SK-N-DZ (cell line): Measurements from ENCODE around the genes CTTNBP2NL, SLC16A1 and LRIG2.

RAMPAGE:
- cytosol, long total RNA: no peak
- nucleus, long total RNA: no peak
Measured at GRCh38 chr1:111735877-111736356, 3.3 kb downstream of the INKA2 start.

DNA sequence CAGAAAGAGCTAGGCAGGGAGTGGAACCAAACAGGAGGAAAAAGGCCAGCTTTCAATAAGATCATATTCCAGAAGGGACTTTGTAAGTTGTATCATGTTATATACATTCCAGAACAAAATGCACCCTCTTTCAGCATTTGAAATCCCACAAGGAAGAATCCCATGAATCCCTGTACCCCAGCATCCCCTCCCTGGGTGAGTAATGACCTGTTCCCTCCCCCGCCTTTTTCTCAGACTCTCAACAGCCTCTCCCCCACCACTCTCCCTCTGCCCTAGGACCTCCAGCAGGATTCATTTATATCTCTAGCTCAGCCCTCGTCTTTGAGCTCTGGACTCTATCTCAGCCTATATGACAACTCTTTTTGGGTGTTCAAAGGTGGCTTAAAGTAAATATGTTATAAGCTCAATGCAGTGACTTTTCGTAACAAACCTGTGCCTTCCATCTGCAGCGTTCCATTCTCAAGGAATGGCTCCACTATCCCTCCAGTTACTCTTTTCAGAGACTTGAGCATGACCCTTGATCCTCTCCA lies 80.2 kb upstream of the KCND3 start:
RAMPAGE:
- cytosol, long total RNA: no peak
- nucleus, long total RNA: no peak

DNA sequence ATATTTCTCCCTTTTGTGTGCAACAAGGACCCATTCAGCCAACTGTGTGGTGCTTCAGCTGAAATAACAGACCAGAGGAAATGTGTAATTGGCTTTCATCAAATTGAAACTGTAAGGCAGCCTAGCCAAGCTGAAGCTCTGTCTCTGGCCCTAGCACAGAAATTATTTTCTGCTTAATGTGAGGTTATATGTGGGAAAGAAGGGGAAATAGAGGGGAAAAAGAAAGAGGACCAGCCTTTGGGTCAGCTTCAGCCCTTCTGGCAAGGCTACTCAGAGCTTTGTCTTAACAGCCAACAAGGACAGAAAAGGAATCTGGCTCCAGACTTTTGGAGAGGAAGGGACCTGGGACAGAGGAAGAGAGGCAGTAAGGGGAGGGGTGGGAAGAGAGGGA lies 7.4 kb upstream of the CTTNBP2NL start:
RAMPAGE:
- cytosol, long total RNA: no peak
- nucleus, long total RNA: no peak

RAMPAGE:
- cytosol, long total RNA: no peak
- nucleus, long total RNA: start-site peak on the plus strand at chr1:112396214-112396257, 283 and 138 reads in 2 replicates
Measured at GRCh38 chr1:112395757-112396757, at the start of gene CTTNBP2NL. Gene CTTNBP2NL, plus strand, starts transcription at chr1:112396214.

RAMPAGE:
- cytosol, long total RNA: no peak
- nucleus, long total RNA: no peak
Measured at GRCh38 chr1:112507839-112508459, 816 bp upstream of the WNT2B start.

RAMPAGE:
- cytosol, long total RNA: no peak
- nucleus, long total RNA: no peak
Measured at GRCh38 chr1:112620240-112620596, 586 bp downstream of the CAPZA1 start.

GRCh38 chr1:112650756-112651569 lies 23.5 kb upstream of the MOV10 start:
RAMPAGE:
- cytosol, long total RNA: no peak
- nucleus, long total RNA: no peak

DNA sequence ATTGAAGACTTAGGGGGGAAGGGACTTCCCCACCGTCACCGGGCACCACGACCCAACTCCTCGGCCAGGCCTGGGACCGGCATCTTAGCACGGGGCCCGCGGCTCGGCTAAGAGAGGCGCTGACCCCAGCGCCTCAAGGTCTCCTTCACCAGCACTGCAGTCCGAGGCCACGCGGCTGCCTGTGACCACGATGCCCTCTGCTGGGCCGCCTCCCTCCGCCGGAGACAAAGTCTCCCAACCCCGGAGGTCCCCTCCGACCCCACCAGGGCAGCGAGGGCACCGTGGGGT lies 340 bp downstream of the SLC16A1 start:
RAMPAGE:
- cytosol, long total RNA: no peak
- nucleus, long total RNA: no peak

RAMPAGE:
- cytosol, long total RNA: start-site peak on the minus strand at chr1:112956171-112956203, 588 and 409 reads in 2 replicates
- nucleus, long total RNA: start-site peak on the minus strand at chr1:112956195-112956203, 225 and 44 reads in 2 replicates; start-site peak on the plus strand at chr1:112956417-112956462, 168 and 33 reads in 2 replicates
Measured at GRCh38 chr1:112956000-112956847, at the start of gene SLC16A1. Gene SLC16A1, minus strand, starts transcription at chr1:112956196.

GRCh38 chr1:112957386-112958058 lies 1.5 kb upstream of the SLC16A1 start:
RAMPAGE:
- cytosol, long total RNA: no peak
- nucleus, long total RNA: no peak

DNA sequence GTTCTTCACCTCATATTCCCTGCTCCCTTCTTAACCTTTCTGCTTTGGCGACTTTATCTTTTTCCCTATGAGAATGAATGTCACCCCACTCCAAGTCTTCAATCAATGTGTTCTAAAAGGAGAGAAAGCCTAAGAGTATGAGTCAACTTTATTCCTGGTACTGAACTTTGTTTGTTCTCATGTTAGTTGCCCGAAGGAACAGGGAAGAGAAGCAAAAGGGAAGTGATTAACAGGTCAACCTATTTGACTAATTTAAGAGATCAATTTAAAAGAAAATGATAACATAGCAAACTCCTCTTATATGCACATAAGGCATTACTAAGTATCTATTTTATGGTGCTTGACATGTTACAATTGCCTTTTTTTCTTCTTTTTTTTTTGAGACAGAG lies 40.0 kb upstream of the SLC16A1 start:
RAMPAGE:
- cytosol, long total RNA: no peak
- nucleus, long total RNA: no peak

DNA sequence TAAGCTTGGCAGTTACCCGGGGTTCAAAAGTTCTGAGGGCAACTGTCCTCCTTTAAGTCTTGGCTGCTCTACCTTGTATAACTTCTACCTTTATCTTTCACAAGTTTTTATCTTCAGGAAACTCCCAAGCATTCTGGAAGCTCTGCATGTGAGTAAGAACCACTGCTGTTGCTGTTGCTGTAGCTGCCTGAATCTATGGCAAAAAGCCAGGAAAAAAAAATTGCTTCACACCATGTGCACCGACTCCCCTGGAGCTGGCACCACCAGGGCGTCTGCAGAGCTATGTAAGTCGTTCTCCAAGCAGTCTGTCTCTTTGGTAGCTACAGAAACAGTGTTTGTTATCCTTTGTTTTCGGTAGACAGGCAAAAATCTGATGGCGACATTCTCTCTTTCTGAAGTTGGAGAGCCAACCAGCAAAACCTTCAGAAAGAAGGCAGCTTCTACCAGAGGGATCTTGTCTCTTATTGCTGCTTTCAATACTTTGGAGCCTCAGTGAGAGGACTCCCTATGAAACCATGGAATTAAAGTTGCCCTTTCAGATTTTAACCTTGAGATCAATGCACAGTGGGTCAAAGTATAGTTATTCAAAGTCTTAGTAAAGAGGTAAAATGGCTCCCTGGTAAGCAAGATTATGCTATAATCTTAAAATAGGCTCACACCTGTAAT lies 43.0 kb upstream of the SLC16A1 start:
RAMPAGE:
- cytosol, long total RNA: no peak
- nucleus, long total RNA: no peak

DNA sequence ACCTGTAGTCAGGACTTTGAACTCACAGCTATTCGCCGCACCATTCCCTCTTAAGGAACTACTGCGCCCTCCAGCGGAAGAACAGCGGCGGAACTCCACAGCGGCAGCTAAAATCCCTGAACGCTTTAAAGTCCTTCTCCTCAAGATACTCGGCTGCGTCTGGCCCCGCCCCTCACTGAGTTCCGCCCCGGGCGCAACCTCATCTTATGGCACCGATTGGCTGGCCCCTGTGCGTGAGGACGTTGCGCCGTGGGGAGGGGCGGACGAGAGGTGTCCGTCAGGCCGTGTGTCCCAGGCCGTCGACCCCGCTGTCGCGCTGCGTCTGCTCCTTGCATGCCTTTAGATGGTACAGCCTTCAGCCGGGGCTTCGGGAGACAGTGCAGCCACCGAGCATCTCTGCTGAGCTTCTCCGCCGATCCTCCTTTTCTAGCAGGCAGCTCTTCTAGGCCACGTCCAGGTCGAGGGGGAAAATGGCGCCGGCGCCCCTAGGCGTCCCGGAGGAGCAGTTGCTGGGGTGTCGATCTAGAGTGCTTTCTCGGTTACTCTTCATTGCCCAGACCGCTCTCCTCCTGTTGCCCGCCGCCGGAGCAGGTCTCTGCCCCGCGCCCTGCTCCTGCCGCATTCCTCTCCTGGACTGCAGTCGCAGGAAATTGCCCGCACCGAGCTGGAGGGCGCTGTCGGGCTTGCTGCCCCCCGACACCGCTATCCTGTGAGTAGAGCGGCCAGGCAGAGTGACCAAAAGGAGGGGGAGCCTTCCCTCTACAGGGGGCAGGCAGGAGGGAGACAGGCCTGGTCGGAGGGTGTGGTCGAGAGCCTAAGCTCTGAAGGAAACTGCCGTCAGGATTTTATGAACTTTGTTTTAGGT lies at the start of gene LRIG2:
LRIG2 (plus strand) TSS at position 262 of the 865 bp plus-strand sequence.
RAMPAGE:
- cytosol, long total RNA: no peak
- nucleus, long total RNA: start-site peak on the plus strand centred at position 247 of the sequence, 48 bp wide, 102 and 75 reads in 2 replicates

GRCh38 chr1:113197609-113198302 lies 124.8 kb downstream of the LRIG2 start:
RAMPAGE:
- cytosol, long total RNA: no peak
- nucleus, long total RNA: no peak

GRCh38 chr1:113253098-113253686 lies 137.1 kb upstream of the MAGI3 start:
RAMPAGE:
- cytosol, long total RNA: no peak
- nucleus, long total RNA: no peak

DNA sequence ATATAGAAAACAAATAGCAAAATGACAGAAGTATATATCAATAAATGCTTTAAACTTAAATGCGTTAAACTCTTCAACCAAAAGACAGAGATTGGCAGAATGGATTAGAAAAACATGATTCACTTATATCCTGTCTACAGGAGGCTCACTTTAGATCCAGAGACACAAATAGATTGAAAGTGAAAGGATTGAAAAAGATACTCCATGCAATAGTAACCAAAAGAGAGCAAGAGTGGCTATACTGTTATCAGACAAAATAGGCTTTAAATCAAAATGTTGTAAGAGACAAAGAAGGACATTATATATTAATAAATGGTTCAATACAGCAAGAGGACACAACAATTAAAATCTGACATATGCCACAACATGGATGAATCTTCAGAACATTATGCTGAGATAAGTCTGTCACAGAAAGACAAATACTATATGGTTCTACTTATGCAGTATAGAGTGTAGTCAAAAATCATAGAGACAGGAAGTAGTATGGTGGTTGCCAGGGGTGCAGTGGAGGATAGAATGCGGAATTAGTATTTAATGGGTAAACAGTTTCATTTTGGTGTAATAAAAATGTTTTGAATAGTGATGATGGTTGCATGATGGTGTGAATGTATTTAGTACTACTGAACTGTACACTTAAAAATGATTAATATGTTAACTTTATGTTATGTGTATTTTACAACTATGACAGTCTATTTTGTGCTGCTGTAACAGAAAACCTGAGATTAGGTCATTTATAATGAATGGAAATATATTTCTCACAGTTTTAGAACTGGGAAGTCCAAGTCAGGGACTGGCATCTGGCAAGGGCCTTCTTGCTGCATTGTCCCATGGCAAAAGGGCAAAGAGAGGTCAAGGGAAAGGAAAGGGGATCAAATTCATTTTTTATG lies 56.4 kb downstream of the MAGI3 start:
RAMPAGE:
- cytosol, long total RNA: no peak
- nucleus, long total RNA: no peak

DNA sequence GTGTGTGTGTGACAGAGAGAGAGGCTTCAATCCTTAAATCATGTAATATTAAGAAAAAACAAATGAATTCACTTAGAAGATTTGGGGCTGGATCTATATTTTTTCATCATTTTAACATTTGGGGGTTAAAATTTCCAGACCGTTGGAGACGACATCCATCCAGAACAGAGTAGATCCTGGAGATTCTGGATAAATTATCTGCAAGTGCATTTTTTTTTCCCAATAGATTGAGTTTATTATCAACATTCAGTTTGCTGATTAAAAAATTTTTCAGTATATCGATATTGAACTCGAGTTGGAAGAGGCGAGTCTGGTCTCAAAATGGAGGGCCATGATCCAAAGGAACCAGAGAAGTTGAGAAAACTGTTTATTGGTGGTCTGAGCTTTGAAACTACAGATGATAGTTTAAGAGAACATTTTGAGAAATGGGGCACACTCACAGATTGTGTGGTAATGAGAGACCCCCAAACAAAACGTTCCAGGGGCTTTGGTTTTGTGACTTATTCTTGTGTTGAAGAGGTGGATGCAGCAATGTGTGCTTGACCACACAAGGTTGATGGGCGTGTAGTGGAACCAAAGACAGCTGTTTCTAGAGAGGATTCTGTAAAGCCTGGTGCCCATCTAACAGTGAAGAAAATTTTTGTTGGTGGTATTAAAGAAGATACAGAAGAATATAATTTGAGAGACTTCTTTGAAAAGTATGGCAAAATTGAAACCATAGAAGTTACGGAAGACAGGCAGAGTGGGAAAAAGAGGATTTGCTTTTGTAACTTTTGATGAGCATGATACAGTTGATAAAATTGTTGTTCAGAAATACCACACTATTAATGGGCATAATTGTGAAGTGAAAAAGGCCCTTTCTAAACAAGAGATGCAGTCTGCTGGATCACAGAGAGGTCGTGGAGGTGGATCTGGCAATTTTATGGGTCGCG lies 59.3 kb downstream of the MAGI3 start:
RAMPAGE:
- cytosol, long total RNA: no peak
- nucleus, long total RNA: no peak

DNA sequence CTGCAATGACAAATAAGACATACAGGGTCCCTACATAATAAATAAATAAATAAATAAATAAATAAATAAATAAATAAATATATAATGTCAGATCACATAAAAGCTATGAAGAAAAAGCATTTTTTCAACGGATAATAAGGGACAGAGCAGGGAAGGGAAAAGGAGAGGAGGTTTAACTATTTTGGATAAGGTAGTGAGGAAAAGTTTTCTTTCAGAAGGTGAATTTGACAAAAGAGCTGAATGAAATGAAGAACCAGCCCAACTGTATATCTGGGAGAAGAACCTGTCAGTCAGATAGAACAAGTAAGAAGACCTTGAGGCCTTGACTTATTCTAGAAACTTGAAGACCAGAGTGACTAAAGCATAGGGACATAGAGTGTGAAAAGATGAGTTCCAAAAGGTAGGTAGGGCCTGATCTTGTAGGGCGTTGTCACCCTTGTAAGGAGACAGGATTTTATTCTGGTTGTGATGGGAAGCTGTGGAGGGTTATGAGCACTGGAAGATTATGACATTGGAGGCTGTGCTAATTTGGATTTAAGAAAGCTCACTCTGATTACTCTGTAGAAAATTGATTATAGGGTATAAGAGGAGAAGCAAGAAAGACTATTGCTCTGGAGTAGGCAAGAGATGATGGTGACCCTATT lies 115.3 kb downstream of the MAGI3 start:
RAMPAGE:
- cytosol, long total RNA: no peak
- nucleus, long total RNA: no peak

DNA sequence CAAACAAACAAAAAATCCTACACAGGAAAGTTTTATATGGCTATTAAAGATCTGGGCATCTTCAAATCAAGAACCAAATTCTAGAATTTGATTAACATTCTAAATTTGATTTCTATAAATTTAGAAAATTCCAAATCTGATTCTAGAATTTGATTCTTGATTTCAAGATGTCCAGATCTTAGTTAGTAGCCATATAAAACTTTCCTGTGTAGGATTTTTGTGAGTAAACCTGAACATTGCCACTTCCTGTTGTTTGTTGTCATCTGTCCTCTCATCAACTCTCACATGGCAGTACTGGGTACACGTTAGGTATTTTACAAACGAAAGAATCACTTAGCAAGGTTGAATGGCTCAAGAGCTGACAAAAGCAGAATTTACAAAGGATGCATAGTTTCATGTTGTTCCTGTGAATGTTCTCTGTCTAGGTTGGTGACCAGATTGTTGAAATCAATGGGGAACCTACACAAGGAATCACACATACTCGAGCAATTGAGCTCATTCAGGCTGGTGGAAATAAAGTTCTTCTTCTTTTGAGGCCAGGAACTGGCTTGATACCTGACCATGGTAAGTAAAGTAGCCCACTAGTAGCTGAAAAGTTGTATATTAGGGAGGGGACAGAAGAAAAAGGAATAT lies 78.4 kb downstream of the PHTF1 start:
RAMPAGE:
- cytosol, long total RNA: no peak
- nucleus, long total RNA: no peak

DNA sequence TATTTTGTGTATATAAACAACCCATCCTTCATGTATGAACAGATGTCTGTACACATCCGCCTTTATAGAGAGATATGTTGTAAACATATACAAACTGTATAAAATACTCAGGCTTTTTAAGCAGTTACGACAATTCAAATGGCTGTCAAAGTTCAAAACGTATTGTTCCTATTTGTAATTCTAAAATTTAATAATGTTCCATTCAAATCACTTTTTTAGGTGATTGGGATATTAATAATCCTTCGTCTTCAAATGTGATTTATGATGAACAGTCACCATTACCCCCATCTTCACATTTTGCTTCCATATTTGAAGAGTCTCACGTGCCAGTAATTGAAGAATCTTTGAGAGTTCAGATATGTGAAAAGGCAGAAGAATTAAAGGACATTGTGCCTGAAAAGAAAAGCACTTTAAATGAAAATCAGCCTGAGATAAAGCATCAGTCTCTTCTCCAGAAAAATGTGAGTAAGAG lies 76.6 kb downstream of the PHTF1 start:
RAMPAGE:
- cytosol, long total RNA: no peak
- nucleus, long total RNA: no peak